Peyer's patch (tissue), 4 donors: ENCODE measurements around a stretch of chr12.

GRCh38 chr12:4115009-4115432 is 158.5 kb upstream of the CCND2 start:
- PRO-cap, result no peak
- RAMPAGE, long total RNA, 4 experiments, result no peak in any of the 4 experiments

DNA sequence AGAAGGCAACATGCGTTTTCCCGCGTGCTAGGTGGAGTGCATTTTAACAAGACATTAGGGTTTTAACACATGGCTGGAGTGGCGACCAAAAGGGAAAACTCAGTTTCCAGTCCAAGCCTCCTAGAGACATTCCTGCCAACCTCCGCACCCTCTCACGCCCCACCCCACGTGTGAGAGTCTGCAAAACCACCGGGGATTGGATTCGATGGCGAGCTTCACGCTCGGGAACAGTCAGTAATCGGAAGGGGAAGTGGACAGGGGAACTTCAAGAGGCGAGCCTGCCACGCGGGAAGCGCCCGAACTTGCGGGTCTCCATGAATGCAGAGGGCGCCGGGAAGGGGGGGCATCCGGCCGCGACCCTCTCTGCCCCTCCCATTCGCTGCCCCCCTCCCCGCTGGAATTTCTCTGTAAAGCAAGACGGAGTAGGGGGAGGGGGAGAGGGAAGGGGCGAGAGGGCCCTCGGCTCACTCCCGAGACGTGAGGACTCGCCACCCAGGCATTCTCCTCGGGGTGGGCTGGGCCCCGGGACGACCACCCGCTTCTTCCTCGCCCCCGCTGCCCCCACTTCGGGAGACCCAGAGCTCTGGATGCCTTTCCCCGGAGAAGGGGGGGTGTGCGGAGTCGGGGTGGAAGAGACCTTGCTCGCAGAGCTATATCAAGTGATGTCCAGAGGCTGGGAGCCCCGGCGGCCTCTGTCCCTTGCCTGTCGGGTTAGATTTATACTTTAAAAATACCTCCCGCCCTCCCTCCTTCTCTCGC is 2.6 kb upstream of the CCND2 start:
- PRO-cap, result bidirectional peak, plus-strand start at position 199 of the sequence, minus-strand start at position 172 of the sequence; bidirectional peak, plus-strand start at position 262 of the sequence, minus-strand start at position 240 of the sequence; bidirectional peak, plus-strand start at position 658 of the sequence, minus-strand start at position 668 of the sequence
- RAMPAGE, long total RNA, 4 experiments, result no peak in any of the 4 experiments

- PRO-cap, result bidirectional peak, plus-strand start at chr12:4272218, minus-strand start at chr12:4272002; unidirectional peak, plus-strand start at chr12:4272409; bidirectional peak, plus-strand start at chr12:4272605, minus-strand start at chr12:4272494; bidirectional peak, plus-strand start at chr12:4272832, minus-strand start at chr12:4272754
- RAMPAGE, long total RNA, 4 experiments, result no peak in any of the 4 experiments
These were observed 1.2 kb upstream of the CCND2 start for GRCh38 chr12:4272140-4272984.

- PRO-cap, result bidirectional peak, plus-strand start at chr12:4274665, minus-strand start at chr12:4274511; unidirectional peak, minus-strand start at chr12:4274834
- RAMPAGE, long total RNA, 4 experiments, result no peak in any of the 4 experiments
These were observed 869 bp downstream of the CCND2 start for GRCh38 chr12:4274260-4275001.

DNA sequence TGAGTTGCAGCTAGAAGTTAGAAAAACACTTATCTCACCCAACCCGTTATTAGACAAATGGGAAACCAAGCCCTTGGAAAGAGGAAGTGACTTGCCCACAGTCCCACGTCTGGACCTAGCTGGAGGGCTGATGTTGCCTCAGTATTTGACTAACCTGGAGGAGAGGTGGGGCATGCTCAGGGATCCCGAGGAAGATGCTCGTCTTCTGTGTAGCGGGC is 12.6 kb downstream of the CCND2 start:
- PRO-cap, result no peak
- RAMPAGE, long total RNA, 4 experiments, result no peak in any of the 4 experiments

DNA sequence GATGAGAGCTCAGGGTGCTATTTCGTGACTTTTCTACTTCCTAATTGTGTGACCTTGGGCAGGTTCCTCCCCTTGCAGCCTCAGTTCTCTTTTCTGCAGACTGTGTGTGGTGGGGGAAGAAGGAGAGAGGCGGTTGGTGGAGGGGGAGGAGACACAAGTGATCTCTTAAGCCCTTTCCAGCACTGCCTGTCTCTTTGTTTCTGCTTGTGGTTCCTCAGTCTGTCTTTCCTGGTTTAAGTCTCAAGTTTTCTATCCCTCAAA is 10.9 kb downstream of the FGF6 start:
- PRO-cap, result no peak
- RAMPAGE, long total RNA, 4 experiments, result no peak in any of the 4 experiments

DNA sequence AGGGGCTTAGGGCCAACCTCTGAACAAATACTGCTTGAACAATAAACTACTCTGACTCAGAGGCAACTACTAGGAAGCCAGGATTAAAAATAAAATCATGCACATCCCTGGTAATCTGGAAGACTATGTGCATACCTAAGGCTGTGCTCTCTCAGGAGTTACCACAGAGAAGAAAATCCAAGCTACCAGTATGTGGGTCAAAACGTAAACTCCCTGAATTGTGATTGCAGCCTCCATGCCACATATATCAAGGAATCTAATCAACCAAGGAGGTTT is 16.0 kb downstream of the GALNT8 start:
- PRO-cap, result bidirectional peak, plus-strand start at position 102 of the sequence, minus-strand start outside the sequence
- RAMPAGE, long total RNA, 4 experiments, result no peak in any of the 4 experiments

DNA sequence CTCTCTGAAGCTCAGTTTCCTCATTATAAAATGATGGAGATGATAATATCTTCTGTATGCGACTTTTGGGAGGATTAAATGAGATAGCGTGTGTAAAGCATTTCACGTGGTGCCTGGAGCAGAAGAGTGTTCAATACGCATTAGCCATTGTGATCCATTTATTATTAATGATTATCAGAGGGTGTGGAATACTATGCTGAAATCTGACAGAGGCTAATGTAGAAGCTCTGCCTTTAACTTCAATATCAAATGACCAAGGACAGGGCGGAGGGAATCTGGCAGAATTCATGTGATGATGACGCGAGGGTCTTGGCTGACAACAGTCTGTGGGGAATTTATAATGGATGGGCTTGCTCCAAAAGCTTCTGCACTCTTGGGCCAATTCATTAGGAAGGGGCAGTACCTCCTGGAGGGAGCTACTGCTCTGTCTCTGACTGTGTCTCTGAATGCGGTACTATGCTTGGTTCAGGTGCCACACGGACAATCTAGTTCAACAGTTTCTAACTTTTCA is 42.8 kb upstream of the KCNA6 start:
- PRO-cap, result no peak
- RAMPAGE, long total RNA, 4 experiments, result no peak in any of the 4 experiments

DNA sequence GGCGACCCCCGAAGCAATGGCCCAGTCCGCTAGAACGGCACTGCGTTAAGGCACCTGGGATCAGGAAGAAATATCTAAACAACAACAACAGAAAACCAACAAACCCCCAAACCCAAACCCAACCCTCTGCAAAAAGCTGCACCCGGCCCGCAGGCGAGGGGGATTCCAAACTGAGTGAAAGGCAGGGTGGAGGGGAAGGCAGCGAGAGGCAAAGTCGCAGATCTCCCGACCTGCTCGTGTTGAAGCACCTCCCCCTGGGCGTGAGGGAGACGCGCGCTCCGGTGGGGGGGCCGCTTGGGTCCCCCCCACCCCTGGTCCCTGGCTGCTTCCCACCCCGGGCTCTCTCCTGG is 1.3 kb downstream of the KCNA1 start:
- PRO-cap, result no peak
- RAMPAGE, long total RNA, 4 experiments, result no peak in any of the 4 experiments

- PRO-cap, result no peak
- RAMPAGE, long total RNA, 4 experiments, result no peak in any of the 4 experiments
These were observed 50.3 kb downstream of the KCNA1 start for GRCh38 chr12:4959870-4960570.

- PRO-cap, result no peak
- RAMPAGE, long total RNA, 4 experiments, result no peak in any of the 4 experiments
These were observed 26.5 kb upstream of the ANO2 start for GRCh38 chr12:5971483-5971940.

DNA sequence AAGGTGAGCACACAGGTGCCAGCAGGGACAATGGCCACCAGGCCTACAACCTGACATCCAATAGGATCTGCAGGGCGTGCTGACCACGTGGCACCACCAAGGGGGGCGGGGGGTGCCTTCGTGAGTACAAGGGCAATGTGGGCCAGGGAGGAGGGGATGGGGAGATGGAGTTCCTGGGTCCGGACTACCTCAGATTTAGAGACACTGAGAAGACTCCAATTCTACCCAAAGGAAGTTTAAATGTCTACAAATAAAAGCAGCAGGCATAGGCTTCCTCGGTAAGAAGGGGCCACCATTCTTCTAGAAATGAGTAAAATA is 71.8 kb upstream of the ANO2 start:
- PRO-cap, result no peak
- RAMPAGE, long total RNA, 4 experiments, result no peak in any of the 4 experiments

DNA sequence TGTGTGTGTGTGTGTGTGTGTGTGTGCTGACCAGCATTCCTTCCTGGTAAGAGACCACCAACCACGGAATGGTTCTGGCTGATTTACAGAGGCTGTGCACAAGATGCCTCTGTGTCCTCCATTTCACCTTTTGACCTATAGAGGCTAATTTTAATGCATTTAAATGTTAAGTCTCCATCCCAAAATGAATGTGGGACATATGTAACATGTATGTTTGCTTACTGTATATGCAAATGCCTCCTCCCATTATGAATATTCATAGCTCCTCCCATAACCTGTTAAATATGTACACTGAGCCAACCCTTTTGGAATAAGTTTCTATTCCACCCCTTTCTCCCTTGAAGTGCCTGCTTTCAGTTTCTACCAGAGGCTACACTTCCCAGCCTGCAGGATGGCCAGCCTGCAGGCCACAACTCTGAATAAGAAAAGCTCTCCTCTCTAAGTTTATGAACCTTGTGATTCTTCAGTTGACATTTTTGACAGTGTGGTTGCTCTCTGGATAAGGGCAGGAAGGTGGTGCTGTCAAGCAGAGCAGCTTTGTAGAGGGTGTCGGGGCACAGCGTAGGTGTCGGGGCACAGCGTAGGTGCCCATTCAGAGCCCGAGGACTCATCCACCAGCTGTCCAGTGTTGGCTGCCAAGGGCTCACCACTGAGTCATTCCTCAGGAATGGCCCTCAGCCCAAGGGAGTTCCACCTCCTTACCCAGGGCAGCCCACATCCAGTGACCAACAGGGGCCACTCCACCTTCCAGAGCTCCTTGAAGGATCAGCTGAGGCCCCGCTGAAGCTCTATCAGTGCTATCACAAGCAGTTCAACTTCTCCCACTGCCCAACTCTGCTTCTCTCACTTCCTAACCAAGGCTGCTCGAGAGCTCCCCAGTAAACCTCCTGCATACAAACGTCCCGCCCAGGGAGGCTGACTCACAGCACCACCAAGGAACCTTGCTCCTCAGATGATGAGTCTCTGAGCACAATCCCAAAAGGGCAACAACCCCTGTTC is 31.5 kb downstream of the VWF start:
- PRO-cap, result no peak
- RAMPAGE, long total RNA, 4 experiments, result no peak in any of the 4 experiments

DNA sequence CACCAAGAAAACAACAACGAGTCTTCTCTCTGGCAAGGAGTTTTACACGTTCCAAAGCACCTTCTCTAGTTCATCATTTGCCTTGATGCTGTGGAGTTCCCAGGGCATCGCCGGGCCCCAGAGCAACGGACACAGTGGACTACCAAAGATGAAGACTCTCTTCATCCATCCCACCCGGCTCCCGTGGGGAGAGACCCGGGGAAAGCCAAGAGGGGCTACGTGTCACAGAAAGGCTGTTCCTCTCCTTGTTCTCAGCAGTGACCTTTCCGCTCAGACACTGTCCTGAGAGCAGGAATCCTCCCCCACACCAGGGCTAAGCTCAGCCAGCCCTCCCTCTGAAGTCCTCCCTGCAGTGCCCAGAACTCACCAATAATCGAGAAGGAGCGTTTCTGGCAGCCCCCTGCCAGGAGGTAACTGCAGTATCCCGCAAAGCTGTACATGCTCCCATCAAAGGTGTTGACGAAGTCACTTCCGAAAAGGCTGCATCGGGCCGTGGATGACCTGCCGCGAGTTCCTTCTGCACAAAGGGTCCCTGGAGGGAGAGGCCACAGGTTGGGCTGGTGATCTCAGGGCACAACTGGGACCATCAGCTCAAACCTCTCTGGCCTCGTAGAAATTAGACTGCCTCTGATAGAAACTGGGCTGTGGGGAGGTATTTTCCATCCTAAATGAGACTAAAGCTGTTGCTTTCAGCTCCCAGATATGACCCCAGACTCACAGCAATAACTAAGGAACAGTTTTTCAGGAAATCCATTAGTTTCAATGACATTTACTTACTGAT is 3.5 kb downstream of the VWF start:
- PRO-cap, result no peak
- RAMPAGE, long total RNA, 4 experiments, result no peak in any of the 4 experiments

GRCh38 chr12:6154876-6155439 is 30.5 kb upstream of the VWF start:
- PRO-cap, result unidirectional peak, minus-strand start at chr12:6155098
- RAMPAGE, long total RNA, 4 experiments, result no peak in any of the 4 experiments

- PRO-cap, result bidirectional peak, plus-strand start at chr12:6195910, minus-strand start at chr12:6195907; bidirectional peak, plus-strand start at chr12:6196130, minus-strand start at chr12:6195994
- RAMPAGE, long total RNA, 4 experiments, result no peak in any of the 4 experiments
These were observed 4.4 kb upstream of the CD9 start for GRCh38 chr12:6195717-6196243.

DNA sequence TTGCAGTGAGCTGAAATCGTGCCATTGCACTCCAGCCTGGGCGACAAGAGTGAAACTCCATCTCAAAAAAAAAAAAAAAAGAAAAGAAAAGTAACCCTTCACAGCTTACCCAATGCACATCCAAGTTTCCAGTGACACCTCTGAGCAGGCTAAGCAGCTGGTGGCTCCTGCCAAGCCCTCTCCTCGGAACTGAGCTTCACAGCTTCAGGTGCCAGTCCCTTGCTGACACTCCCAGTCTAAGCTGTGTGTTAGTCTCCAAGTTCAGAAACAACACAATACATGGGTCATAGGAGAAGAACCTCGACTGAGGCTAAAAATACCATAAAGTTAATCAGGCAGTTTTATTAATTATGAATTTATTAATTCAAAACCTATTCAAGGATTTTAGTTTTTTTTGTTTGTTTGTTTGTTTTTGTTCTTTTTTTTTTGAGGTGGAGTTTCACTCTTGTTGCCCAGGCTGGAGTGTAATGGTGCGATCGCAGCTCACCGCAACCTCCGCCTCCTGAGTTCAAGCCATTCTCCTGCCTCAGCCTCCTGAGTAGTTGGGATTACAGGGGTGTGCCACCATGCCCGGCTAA is 8.1 kb downstream of the CD9 start:
- PRO-cap, result unidirectional peak, minus-strand start at position 191 of the sequence
- RAMPAGE, long total RNA, 4 experiments, result no peak in any of the 4 experiments

GRCh38 chr12:6221875-6222872 is 22.0 kb downstream of the CD9 start:
- PRO-cap, result no peak
- RAMPAGE, long total RNA, 4 experiments, result no peak in any of the 4 experiments

DNA sequence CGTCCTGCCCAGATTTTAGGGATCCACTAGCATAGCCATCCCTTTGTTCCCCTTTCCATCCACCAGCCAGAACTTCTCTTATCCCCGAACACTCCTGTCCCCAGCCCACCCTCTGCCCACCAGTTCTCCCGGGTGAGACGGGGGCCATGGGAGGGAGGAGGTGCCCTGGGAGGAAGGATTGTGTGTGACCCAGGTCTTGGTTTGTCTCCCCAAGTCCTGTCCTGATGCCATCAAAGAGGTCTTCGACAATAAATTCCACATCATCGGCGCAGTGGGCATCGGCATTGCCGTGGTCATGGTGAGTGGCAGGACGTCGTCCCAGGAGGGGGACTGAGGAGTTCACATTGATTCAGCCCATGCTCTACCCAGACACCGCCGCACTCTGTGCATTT is 35.8 kb downstream of the CD9 start:
- PRO-cap, result no peak
- RAMPAGE, long total RNA, 4 experiments, result no peak in any of the 4 experiments

- PRO-cap, result no peak
- RAMPAGE, long total RNA, 4 experiments, result no peak in any of the 4 experiments
These were observed 17.9 kb upstream of the PLEKHG6 start for GRCh38 chr12:6292597-6292917.